ENCODE results near the gene AMER1.

DNA sequence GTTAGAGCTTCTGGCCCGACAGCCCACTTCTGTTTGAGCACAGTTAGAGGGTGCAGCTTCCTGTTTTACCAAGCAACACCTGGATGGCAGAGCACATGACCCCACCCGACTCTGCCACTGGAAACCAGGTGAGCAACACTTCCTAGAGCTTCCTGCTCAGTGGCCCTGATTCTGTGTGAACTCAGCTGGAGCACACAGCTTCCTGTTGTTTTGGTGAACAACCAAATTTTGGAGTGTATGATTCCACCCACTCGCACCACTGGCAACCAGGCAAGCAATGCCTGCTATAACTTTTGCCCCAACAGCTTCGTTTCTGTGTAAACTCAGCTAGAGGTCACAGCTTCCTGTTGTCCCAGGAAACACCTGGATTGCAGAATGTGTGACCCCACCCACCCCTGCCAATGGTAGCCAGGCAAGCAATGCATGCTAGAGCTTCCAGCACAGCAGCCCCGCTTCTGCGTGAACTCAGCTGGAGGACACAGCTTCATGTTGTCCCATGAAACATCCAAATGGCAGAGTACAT lies 163.8 kb upstream of the KLF8 start:
- PRO-cap, 3 experiments, result no peak in any of the 3 experiments
- RAMPAGE, long total RNA, 2 experiments, result no peak in any of the 2 experiments
- RRBS, result no CpG with 5 or more reads among the region's 6 CpGs

DNA sequence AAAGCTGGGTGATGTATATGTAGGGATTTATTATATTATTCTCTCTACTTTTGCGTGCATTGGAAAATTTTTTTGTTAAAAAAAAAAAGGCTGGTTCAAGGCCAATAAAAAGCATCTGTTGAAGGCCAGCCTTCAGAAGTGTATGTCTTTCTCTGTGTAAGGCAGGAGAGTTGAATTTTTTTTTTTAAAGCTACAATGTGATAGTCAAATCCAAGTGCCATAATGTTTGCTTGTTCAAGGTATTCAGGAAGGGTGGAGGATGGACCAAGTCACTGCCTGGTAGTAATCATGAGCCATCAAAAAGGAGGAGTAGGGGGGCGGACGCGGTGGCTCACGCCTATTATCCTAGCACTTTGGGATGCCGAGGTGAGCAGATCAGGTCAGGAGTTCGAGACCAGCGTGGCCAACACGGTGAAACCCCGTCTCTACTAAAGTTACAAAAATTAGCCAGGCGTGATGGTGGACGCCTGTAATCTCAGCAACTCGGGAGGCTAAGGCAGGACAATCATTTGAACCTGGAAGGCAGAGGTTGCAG lies 943 bp downstream of the NBDY start:
- PRO-cap, 3 experiments, result no peak in any of the 3 experiments
- RAMPAGE, long total RNA, 2 experiments, result no peak in any of the 2 experiments
- RRBS, result no CpG with 5 or more reads among the region's 13 CpGs

GRCh38 chrX:56812487-56813170 lies 83.6 kb downstream of the NBDY start:
- PRO-cap, 3 experiments, result peak in 2 of 3 experiments; most common plus-strand start chrX:56812943 (in 2)
- RAMPAGE, long total RNA, 2 experiments, result no peak in any of the 2 experiments
- RRBS, result no CpG with 5 or more reads among the region's 7 CpGs

- PRO-cap, 3 experiments, result no peak in any of the 3 experiments
- RAMPAGE, long total RNA, 2 experiments, result no peak in any of the 2 experiments
- RRBS, result no CpG with 5 or more reads among the region's 17 CpGs
Observed at GRCh38 chrX:56994152-56995026, 952 bp downstream of the SPIN3 start.

- PRO-cap, 3 experiments, result no peak in any of the 3 experiments
- RAMPAGE, long total RNA, 2 experiments, result no peak in any of the 2 experiments
- RRBS, result no CpG with 5 or more reads among the region's 4 CpGs
Observed at GRCh38 chrX:57089409-57090168, 31.8 kb downstream of the SPIN2B start.

DNA sequence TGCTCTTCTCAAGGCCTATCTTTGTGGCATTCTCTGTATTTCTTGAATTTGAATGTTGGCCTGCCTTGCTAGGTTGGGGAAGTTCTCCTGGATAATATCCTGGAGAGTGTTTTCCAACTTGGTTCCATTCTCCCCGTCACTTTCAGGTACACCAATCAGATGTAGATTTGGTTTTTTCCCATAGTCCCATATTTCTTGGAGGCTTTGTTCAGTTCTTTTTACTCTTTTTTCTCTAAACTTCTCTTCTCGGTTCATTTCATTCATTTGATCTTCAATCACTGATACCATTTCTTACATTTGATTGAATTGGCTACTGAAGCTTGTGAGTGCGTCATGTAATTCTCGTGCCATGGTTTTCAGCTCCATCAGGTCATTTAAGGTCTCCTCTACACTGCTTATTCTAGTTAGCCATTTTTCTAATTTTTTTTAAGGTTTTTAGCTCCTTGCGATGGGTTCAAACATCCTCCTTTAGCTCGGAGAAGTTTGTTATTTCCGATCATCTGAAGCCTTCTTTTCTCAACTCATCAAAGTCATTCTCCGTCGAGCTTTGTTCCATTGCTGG lies 99.8 kb upstream of the SPIN4 start:
- PRO-cap, 3 experiments, result no peak in any of the 3 experiments
- RAMPAGE, long total RNA, 2 experiments, result no peak in any of the 2 experiments
- RRBS, result no CpG with 5 or more reads among the region's 9 CpGs

GRCh38 chrX:63746060-63746767 lies 38.8 kb downstream of the ARHGEF9 start:
- PRO-cap, 3 experiments, result no peak in any of the 3 experiments
- RAMPAGE, long total RNA, 2 experiments, result no peak in any of the 2 experiments
- RRBS, result no CpG with 5 or more reads among the region's 1 CpG

DNA sequence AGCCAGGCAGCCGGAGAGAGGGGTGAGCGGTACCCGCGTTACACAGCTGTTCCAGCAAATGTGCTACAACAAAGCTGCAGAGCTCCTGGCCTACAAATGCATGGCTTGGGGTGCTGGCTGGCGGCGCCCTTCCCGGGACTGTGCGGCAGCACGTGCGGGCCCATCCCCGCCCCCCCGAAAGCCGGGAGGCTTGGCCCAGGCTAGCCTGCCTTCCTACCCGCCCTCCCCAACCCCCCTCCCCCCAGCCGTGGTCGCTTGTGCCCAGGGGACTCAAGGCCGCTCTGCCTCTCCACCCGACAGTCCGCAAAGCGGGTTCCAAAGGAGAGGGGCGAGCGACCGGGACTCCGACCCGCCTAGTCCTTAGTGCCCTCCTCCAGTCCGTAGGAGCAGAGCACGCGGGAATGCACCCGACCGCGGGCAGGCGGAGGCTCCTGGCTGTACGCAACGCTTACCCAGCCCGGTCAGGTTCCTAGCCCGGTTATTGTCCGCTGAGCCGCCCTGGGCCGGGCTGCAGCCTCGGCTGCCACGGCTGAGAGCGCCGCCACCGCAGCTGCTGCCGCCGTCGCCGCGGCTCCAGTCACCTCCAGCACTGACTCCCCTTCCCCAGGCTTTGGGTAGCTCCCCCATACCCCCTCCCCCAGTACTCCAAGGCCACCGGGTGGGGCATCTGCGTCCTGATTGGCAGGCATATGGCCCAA lies at the start of gene AMER1:
Gene AMER1 (minus strand): TSS at position 591 of the 698 bp plus-strand sequence.
- PRO-cap, 3 experiments, result peak in 3 of 3 experiments; most common minus-strand start position 591 of the sequence (in 3)
- RAMPAGE, long total RNA, 2 experiments, result no peak in any of the 2 experiments
- RRBS, result 1% methylated on average over 13 of the region's 51 CpGs

- PRO-cap, 3 experiments, result no peak in any of the 3 experiments
- RAMPAGE, long total RNA, 2 experiments, result no peak in any of the 2 experiments
- RRBS, result no CpG with 5 or more reads among the region's 8 CpGs
Observed at GRCh38 chrX:64224829-64225132, 5.6 kb downstream of the ASB12 start.

- PRO-cap, 3 experiments, result peak in 3 of 3 experiments; most common plus-strand start chrX:65588154 (in 1); most common minus-strand start chrX:65587980 (in 2)
- RAMPAGE, long total RNA, 2 experiments, result no peak in any of the 2 experiments
- RRBS, result 57% methylated on average over 2 of the region's 14 CpGs
Observed at GRCh38 chrX:65587529-65588775, 53.4 kb upstream of the LAS1L start.

DNA sequence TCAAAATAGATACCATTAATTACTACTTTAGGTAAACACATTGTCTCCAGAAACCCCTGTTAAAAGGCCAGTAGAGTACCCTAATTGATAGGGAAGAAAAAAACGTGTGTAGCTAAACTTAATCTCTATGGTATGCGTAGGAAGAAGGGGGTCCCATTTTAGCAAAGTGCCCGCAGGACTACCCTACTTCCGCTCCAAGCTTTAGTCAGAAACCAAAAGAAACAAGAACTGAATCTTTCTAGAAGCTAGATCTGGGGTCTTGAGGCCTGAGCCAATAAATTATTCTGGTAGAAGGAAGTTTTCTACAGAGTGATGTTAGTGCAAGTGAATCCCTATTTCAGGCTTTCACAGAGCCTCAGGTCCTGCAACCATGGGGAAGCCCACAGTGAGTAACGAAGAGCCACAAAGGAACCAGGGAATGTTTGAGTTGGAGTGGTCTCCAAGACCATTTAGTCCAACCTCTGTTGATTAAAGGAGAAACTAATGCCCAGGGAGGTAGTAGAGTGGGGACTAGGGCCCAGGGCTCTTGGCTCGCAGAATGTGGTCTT lies 26.3 kb downstream of the VSIG4 start:
- PRO-cap, 3 experiments, result no peak in any of the 3 experiments
- RAMPAGE, long total RNA, 2 experiments, result no peak in any of the 2 experiments
- RRBS, result no CpG with 5 or more reads among the region's 6 CpGs

GRCh38 chrX:67545893-67546756 lies 2.3 kb downstream of the AR start:
- PRO-cap, 3 experiments, result peak in 2 of 3 experiments; most common plus-strand start chrX:67546315 (in 1); most common minus-strand start chrX:67546168 (in 2)
- RAMPAGE, long total RNA, 2 experiments, result no peak in any of the 2 experiments
- RRBS, result 2% methylated on average over 7 of the region's 68 CpGs

- PRO-cap, 3 experiments, result no peak in any of the 3 experiments
- RAMPAGE, long total RNA, 2 experiments, result no peak in any of the 2 experiments
Observed at GRCh38 chrX:67549155-67549500, 5.3 kb downstream of the AR start.

DNA sequence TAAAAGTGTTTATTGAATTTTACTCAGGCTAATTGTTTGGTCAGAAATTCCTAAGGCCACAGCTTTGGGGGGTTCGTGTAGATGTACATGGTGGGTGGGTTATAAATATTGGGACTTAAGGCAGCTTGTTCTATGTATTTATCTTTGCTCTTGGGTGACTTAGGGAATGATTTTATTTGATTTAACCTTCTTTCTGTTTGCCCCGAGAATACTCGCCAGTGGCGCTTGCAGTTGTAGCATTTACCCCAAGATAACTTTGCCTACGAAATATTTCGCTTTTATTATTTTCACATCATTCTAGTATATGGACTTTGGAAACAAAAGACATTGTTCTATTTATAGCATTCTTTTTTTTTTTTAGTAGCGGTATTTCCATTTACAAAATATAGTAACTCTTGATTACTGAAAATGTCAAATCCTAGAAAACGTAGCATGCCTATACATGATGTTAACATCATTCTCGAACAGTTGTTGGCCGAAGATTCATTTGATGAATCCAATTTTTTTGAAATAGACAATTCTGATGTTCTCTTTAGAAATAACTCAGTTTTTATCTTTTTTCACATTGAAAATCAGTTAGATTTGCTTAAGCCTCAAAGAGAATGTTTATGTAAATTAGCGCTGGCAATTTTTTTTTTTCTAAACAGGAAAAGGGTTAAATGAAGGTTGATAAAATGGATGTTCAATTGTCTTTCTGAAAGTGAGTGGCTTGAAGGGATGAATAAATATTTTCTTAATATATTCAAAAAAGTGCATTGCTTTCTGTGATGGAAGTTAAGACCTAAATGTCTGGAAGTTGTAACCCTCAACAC lies 35.3 kb downstream of the YIPF6 start:
- PRO-cap, 3 experiments, result no peak in any of the 3 experiments
- RAMPAGE, long total RNA, 2 experiments, result no peak in any of the 2 experiments
- RRBS, result no CpG with 5 or more reads among the region's 11 CpGs

DNA sequence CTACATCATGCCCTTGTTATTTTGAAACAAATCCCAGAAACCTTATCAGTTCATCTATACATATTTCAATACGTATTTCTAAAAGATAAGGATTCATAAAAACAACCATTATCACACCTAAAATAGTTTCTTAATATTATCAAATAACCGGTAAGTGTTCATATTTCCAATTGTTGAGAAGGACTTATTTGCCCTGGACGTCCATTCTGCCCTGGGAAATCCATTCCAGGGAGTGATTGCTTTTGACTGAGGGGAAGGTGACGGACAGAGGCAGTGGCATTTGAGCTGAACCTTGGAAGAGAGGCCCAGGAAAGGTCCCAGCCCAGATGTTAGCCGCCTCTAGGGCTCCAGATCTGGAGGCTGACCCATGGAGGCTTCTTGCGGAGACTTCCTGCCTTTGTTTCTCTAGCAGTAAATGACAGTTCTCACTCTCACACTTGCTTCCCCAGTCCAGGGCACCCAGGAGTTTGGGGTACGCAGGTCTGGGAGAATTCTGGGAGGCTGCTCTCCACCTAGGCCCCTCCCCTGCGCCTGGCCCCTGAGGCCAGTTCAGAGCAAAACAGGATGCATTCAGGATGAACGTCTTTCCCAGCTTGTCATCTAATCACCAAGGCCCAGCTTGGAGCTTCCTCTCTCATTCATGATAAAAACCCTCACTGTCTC lies 49.7 kb downstream of the STARD8 start:
- PRO-cap, 3 experiments, result no peak in any of the 3 experiments
- RAMPAGE, long total RNA, 2 experiments, result no peak in any of the 2 experiments
- RRBS, result no CpG with 5 or more reads among the region's 9 CpGs

- PRO-cap, 3 experiments, result no peak in any of the 3 experiments
- RAMPAGE, long total RNA, 2 experiments, result no peak in any of the 2 experiments
- RRBS, result no CpG with 5 or more reads among the region's 3 CpGs
Observed at GRCh38 chrX:69025937-69026335, 139.3 kb downstream of the PJA1 start.

DNA sequence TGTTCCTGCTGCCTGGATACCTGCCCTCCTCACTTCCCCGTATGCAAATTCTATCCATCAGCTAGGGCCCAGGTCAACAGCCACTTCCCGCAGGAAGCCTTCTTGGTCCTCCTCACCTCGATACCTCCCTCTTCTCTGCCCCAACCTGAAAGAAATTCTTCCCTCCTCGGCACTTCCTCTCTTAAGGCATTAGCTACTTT lies 114.5 kb upstream of the PJA1 start:
- PRO-cap, 3 experiments, result no peak in any of the 3 experiments
- RAMPAGE, long total RNA, 2 experiments, result no peak in any of the 2 experiments
- RRBS, result no CpG with 5 or more reads among the region's 4 CpGs

DNA sequence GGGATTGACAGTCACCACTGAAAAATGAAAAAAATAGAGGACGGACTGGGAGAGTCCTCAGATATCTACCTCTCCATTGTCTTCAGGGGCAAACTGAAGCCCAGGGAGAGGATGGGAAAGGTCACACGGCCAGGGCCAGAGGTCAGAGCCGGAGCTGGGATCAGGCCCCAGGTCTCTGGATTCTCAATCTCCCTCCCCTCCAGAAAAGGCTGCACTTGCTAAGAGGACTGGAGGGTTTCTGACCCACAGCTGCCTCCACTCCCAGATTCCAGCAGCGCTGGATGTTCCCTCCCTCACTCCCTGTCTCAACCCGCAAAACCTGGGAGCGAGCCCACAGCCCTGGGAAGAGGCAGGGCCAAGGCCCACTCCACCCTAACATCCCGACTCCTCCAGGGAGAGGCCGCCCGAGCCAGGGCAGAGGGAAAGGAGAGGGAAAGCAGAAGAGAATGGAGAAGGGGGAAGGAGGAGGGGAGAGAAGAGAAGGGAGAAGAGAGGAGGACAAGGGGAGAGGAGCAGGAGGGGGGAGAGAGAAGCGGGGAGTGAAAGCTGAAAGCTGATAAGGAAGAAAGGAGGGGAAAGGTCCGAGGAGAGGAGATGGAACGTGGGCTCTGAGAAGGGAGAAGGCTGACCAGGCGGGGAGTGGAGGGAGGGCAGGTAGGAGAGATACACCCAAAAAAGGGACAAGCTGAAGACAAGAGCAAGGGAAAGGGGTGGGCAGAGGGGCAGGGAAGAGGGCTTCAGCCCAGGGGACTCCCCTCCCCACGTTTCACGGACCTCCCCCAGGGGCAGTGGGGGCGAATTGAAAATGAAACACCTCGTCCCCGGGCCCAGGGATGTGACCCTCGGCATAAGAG lies 120.1 kb upstream of the PJA1 start:
- PRO-cap, 3 experiments, result peak in 1 of 3 experiments; most common plus-strand start position 417 of the sequence (in 1)
- RAMPAGE, long total RNA, 2 experiments, result no peak in any of the 2 experiments
- RRBS, result no CpG with 5 or more reads among the region's 19 CpGs

DNA sequence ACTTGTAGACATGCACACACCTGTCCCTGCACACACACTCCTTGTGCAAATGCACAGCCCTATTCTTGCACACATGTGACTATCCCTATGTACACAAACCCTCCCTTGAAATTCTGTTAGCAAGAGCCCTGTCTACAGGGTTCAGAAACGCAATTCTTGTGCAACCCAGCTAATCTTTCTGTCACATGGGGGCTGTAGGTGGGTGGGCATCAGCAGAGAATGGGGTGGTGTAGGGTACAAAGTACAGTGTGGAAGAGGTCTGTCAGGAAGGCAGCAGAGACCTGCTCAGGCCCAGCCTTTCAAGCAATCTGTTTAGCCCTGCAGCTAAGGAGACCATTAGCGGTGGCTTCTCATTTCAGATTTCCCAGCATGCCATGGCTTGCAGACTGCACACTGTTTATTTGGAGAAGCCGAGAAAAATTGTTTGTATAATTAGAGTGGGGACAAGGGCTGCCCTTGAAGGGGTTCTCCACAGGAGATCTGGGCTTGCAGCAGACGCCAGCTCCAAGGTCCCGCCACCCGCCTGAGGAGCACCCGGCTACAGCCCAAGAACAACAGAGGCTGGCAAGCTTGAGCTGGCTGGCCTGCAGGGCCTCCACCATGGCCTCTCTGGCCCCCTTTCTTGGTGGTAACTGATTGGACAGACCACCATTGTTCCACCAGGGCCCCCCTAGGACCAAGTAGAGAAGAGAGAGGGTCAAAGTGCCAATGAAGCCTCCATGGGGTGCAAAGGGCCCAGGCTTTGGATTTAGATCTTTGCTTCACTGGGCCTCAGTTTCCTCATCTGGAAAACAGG lies 144.1 kb upstream of the PJA1 start:
- PRO-cap, 3 experiments, result peak in 1 of 3 experiments; most common minus-strand start position 555 of the sequence (in 1)
- RAMPAGE, long total RNA, 2 experiments, result no peak in any of the 2 experiments
- RRBS, result no CpG with 5 or more reads among the region's 7 CpGs

- PRO-cap, 3 experiments, result peak in 1 of 3 experiments; most common plus-strand start chrX:69503691 (in 1)
- RAMPAGE, long total RNA, 2 experiments, result no peak in any of the 2 experiments
- RRBS, result no CpG with 5 or more reads among the region's 15 CpGs
Observed at GRCh38 chrX:69503458-69503839, 677 bp upstream of the NALF2 start.